RPMI7951 (cell line): Measurements from ENCODE around the gene RNF2.

DNA sequence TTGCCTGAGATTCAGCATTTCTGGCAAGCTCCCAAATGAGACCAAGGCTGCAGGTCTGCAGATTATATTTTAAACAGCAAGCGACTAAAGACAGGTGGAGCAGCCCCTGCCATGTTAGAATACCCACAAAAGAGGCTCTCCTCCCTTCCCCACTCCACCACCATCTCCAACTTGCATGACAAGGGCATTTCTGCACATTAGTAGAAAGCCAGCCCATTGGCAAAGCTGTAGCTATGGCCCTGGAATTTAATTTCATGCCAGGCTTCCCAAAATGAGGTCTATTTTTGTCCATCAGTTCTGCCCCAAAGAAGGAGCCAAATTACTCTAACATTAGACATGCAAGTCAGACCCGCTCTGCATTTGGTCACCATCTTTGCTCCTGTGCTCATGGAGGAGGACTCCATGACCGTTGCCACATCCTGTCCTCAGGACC lies 115.1 kb downstream of the LAMC2 start:
- RAMPAGE, long total RNA = no peak

GRCh38 chr1:183433691-183434167 lies 15.5 kb upstream of the NMNAT2 start:
- RAMPAGE, long total RNA = no peak

DNA sequence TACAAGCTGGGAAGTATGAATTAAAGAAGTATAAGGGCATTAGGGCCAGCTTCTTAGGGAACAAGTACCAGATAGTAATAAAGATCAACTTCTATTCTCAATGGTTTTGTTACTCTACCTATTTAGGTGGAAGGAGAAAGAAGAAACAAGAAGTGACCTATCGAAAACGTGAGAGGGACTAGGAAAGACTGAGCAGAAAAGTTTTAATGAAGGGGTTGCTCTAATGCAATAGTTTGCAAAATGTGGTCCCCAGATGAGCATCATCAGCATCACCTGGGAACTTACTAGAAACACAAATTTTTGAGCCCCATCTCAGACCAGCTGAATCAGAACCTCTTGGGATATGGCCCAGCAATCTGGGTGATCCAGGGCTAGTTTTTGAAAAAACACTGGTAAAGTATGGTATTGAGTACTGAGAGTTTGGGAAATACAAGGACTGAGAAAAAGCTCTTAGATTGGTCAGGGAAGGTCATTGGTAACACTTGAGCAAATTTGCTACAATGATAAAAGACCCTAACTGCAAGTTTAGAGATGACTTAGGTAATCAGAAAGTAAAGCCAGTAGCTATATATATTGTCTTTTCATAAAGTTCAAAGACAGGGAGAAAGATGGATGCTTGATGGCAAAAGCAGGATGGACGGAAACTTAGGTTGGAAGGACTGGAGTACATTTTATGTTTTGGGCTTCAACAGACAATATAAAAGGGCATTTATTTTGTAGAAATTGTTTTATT lies 17.5 kb downstream of the SMG7 start:
- RAMPAGE, long total RNA = no peak

GRCh38 chr1:183609154-183609660 lies 18.9 kb upstream of the NCF2 start:
- RAMPAGE, long total RNA = no peak

DNA sequence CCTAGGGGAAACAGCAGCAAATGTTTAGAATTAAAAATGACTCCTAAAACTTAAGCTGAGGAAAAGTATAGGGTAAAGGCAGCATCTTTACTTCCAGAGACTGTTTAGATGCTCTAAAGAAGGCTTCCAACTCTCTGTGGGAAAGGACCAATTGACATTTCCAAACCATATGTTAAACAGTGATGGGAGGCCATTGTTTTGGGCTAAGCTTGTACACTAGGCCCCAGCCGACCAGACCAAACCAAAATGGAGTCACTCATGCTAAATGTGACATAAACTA lies 2.6 kb upstream of the APOBEC4 start:
- RAMPAGE, long total RNA = no peak

DNA sequence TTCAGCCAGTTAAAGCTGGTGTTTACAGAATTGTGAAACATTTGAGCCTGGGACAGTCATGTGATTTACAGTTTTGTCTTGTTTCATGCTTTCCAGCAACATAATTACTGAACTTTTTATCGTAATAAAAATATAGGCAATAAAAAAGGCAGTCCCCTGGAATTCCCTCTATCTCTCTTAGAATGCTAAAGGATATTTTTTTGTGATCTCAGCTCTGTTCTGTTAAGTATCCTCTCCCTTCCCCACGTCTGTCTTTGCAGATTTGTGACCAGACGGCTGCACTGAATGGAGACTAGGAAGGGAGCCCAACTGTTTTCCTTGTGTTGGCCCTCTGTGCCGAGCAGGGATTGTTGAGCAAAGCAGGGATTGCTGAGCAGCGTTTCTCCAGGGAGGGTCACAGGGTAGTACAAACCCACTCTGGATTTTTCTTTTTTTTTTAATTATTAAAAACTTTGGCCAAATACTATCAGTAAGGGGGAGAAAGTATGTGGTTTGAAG lies 70.2 kb upstream of the RGL1 start:
- RAMPAGE, long total RNA = no peak

DNA sequence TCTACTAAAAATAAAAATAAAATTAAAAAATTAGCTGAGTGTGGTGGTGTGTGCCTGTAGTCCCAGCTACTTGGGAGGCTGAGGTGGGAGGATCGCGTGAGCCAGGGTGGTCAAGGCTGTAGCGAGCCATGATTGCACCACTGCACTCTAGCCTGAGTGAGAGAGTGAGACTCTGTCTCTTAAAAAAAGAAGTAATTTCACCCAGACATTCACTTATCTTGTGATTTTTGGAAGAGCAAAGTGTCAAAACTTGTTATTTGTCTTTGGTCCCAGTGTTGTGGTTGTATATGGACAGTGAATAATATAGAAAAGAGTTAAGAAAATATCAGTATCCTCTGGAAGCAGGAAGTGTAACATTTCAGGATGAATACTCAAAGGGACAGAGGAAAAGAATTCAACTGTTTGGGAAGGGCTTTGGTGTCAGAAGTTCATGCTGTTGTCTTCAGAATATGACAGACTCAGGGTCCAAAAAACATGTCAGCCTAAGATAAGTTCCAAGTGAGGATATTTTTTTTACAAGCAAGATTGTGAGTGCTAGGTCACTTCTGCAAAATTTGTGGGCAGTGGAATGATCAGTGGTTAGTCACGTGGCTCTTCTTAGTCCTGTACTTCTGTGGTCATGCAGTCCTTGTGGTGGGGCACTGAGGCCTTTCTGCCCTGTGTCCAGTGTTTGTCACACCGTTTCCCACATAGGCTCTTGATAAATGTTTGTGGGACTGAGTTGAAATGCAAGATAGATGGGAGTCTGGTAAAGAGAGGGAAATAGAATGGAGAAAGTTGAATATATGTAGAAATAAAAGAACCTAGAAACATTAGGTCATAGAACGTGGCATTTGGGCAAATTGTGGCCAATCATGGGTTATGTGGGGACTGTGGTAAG lies 5.1 kb downstream of the RGL1 start:
- RAMPAGE, long total RNA = no peak

DNA sequence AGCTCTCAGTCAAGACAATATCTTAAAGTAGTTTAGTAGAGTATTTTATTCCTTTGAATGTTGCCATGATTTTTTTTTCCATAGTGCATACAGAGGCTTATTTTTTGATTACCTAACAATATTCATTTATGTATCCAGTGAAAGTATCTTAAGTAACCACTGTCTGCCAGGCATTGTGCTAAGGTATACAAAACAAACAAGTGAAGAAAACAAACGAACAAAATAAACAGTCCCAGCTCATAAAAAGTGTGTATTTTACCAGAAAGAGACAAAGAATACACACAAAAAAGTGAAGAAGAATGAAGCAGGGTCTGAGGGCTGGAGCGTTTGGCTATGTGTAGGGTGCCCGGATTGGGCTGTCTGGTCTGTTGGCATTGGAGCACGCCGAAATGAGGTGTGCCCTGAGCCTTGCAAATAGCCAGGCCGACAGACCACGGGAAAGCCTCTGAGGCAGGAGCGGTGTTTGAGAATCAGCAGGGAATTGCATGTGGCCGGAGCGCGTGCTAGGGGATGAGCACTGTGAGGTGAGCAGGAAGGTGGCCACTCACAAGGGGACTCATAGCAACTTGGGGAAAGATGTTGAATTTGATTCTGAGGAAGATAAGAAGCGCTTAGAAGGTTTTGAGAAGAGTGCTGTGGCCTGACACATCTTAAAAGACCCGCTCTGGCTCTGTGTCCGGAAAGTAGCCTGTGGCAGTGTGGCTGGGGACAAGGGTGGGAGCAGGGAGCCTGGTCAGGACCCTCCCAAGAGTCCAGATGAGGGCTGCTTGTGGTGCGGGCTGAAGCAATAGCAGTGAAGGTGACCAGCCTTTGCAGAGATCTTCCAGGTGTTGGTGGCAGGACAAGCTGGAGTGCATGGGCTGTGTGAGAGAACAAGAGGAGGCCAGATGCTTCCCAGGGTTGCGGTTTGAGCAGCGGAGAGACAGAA lies 61.4 kb downstream of the RGL1 start:
- RAMPAGE, long total RNA = no peak

DNA sequence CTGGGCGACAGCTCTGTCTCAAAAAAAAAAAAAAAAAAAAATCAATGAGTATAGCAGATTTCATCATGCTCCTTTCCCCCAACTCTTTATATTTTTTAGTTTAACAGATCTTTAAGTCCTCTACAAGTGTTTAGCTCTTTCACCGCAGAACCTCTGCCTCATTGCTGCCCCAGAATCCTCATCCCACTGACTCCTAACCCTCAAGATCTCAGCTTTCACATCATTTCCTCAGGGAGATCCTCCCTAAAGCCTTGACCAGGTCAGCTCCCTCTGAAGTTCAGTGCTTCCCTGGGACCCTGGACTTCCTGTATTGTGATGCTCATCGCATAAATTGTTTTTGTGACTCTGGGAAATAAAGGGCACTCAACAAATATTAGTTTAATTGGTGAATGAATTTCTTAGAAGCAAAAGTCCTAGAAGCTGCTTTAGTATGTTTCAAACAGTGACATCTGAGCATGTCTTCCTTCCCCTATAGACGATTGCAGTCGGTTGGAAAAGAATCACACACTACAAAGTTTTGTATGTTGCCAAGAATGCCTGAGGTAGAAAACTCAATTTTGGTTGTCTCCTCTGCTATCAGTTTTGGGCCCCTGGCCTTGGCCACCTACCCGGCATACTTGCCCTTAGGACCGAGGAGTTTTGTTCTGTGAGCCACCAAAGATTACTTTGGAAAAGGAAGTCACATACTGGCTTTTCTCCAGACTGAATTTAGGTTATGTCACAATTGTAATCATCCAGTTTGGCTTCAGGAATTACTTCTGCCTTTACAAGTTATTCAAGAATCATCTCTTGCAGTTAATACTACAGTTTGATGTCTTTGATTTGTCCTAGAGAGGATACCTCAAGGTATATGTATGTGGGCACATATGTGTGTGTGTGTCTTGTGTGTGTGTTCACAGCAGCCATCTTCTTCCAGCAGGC lies 71.2 kb downstream of the RGL1 start:
- RAMPAGE, long total RNA = no peak

DNA sequence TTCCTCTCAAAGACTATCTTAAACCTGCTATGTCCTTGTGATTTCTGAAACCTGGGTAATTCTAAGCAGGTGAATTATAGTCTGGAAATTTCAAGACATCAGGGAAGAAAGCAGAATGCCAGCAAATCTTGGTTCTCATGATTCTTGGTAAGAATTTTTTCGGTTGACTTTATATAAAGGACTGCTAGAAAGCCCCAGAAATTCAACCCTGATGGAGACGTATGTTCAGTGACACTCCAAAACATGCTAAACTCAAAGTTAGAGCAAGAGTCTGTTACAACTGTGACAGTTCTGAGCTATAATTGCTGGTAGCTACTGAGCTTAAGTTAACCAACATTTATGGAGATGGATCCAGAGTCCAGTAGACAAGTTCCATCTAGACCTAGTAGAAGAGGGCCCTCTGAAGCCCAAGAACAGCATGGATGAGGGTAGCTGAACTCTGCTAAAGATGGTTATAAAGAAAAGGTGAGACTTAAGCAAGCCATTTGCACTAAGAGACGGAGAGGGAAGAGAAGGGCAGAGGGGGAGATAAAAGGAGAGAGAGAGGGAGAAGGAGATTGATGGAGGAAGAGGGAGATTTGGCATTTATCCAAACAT lies 90.1 kb downstream of the RGL1 start:
- RAMPAGE, long total RNA = no peak

GRCh38 chr1:184143606-184144005 lies 92.1 kb downstream of the TSEN15 start:
- RAMPAGE, long total RNA = no peak

GRCh38 chr1:184387853-184388879 lies 1.3 kb downstream of the C1orf21 start:
- RAMPAGE, long total RNA = no peak

DNA sequence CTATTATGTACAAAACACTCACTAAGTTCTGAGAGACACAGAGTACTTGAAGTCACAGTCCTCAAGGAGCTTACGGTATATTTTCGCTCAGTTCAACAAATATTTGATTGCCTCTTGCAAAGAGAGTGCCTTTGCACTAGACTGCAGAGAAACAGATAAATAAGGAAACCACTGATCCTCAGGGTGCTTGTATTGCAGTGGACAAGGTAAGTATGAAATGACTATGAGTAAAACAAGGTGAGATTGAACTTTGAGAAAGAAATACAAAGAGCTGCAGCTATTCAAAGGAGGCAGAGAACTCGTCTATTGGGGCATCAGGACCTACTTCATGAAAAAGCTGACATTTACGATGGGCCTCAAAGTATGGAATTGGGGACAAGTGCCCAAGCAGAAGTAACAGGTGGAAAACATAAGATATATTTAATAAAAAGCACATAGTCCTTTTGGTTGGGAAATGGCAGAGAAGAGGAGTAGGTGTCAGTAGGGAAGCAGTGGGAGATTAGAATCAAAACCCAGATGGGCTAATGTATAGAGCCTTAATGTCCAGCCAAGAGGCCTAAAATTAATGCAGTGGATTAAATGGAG lies 123.4 kb downstream of the C1orf21 start:
- RAMPAGE, long total RNA = no peak

GRCh38 chr1:184615093-184615987 lies 139.3 kb downstream of the EDEM3 start:
- RAMPAGE, long total RNA = no peak

DNA sequence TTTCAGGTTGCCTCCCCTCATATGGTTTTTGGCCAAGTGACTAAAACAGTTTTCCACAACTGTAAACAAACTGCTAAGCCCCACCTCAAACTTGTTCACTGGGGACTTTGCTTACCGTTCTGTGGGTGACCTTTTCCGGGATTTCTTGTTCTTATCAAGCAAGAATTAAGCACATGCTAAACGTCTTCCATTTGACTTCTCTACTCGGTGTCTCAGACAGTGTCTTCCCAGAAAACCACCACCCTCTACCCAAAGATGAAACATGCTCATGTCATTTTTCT lies 133.3 kb downstream of the EDEM3 start:
- RAMPAGE, long total RNA = no peak

DNA sequence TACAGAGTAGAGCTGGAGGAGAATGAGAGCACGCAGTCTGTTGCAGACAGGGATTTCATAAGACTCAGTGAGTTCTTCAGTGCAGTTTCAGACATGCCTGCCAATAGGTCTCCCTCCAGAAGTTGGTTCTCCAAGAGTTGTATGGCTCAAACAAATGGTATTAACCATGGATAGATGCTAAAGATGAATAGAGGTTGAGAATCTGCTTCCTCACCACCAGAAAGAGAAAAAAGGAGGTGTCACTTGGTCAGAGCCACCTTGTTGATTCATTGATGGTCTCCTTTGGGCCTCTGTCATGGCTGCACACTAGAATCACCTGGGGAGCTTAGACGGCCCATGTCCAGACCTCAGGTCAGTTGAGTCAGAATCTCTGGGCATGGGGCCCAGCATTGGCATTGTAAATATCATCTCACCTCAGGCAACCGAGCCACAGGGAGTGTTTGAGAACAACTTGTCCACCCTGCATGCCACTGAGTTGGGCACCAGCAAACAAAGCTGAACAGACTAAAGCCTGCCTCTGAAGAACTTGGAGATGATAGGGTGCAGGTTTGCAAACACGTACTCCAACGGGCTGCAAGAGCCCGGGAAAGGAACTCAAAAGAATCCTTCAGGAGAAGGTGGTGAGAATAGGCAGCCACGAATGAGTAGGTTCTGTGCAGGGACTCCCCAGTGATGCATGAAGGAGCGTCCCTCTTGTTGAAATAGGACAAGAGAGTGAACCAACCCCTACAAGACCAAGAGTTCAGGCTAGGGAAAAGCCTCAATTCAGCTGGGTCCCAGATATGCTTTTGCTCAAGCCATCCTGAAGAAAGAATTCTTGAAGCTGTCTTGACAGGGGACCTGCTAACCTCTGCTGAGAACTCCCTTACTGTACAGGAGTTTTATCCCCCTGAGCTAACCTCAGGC lies 121.8 kb downstream of the EDEM3 start:
- RAMPAGE, long total RNA = no peak

DNA sequence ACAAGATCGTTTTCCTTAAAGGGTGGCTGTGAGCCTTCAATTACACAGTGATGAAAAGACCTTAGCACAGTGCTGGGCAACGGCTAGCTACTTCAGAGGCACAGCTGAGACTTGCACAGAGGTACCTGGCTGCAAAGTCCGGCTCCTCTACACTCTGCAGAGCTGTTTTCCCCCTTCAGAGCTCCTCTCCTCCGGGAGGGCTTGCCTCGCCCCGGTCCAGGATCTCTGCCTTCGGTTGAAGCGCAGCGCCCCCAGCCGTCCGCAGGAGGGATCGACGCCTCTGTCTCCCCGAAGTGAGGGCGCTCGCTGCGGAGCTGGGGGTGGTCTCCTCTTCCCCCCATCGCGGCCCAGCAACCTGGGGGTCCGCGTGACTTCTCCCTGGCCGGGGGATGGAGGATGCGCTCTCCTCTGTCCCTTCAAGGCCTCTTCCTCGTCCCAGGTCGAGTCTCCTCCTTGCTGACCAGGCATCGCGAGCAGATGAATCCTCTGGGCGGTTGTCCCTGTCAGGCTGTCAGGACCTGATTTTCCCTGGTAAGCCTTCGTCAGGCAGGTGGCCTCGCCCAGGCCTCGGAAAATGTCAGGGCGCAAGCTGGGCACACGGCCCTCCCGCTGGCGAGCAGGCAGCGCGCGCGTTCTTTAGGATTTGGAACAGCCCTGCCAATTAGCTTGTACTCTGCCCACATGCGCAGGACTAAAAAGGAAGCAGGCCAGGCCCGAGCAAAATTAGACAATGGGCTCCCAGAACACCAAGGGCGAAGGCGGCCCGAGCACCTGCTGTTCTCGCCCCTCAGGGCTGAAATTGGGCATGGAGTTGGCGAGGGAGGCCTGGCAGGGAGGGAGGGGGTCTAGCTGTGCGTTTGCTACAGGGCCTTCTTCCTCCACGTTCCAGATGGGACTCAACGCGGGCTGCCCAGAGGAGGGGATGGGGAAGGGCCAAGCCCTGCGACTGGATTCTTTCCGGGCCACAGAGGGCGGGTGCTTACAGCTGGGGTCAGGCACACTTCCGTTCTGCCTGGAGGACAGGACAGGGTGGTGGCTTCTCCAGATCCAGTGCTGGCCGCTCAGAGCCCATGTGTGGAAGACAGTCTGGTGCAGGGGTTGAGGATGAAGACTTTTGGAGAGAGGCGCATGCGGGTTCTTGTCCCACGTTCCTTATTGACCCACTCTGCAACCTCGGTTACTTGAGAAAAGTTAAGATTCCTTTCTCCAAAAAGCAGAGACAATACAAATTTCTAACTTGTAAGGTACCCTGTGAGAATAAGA lies 90.3 kb downstream of the EDEM3 start:
- RAMPAGE, long total RNA = no peak

DNA sequence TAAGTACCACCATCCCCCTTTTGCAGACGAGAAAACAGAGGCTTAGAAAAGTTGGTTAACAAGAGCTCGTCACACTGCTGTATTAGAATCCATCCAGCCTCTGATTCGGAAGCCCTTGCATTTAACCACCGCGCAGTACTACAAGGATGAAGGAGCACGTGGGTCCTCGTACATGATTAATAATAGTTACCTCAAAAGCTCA lies 778 bp upstream of the EDEM3 start:
- RAMPAGE, long total RNA = no peak

DNA sequence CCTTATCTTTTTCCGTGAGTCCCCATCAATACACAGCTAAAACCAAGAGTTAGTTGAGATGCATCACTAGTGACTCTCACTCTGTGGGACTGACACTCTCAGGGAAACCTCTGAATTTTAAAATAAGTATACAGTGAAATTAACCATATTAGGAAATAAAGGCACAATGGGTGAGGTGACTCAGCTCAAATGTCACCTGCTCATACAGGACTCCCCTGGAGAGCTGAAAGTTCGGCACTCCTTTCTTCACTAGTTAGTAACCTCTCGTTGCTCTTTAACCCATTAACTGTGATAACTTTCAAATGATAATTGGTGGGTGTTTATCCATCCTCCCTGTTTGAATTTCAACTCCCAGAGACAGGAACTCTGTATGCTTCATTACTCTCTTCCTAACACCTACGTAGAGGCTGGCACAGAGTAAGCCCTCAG lies 91.3 kb downstream of the NIBAN1 start:
- RAMPAGE, long total RNA = no peak

DNA sequence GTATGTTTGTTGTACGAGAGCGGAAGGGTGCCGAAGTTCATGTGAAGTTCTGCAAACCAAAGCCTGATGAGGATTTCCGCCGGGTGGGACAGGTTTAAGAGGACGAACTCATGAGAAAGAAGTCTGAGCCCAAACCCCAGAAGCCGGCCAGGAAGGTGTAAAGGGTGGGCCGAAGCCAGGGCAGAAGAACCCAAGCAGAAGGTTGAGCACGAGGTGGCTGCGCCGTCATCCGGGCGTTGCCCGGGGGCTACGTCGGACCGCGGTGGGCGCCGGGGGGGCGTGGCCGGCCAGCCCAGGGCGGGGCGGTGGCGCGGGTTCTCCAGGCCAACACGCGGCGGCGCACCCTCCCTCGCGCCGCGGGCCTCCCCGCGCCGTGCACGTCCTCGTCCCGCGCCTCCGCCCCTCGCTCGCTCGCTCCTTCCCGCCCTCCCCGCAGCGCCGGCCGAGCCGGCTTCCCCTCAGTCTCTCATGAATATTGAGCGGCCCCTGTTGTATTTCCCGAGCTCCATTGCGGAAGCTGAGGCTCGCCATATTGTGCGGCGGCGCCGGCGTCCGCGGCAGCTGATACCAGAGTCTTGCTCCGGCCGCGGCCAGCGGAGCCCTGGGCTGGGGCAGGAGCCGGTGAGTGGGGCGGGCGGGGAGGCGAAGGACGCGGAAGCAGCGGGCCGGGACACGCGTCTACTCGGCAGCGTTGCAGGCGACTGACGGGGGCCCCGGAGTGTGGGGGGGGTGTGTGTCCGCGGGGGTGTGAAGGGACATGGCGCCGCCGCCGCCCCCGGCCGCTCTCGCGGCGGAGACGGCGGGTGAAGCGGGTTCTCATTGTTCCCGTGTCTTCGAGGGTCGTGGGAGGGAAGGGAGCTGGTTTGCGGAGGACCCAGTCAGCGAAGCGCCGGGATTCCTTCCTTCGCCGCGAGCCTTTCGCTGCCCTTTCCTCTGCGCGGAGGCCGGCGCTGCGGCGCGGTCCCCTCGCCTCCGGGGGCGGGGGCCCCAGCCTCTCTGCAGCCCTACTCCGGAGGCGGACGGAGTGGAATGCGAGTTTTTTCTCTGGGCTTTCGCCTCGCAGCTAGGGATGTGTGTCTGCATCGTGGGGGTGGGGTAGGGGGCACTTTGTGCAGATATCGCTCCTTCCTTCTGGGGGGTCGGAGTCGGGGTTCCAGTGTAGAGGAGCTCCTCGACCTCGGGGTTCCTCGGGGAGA lies at the start of gene RNF2:
TSS of gene RNF2 (plus strand) at position 530 of the 1,196 bp plus-strand sequence.
- RAMPAGE, long total RNA = no peak